Panc1 (cell line): ENCODE measurements around the gene EXT2.

GRCh38 chr11:43808088-43808373 lies 72.6 kb upstream of the ALKBH3 start:
- RRBS, 2 experiments, result no CpG with 5 or more reads among the region's 1 CpG

GRCh38 chr11:43919690-43920204 lies 22.7 kb upstream of the C11orf96 start:
- RRBS, 2 experiments, result no CpG with 5 or more reads among the region's 7 CpGs

- RRBS, 2 experiments, result no CpG with 5 or more reads among the region's 6 CpGs
Measured at GRCh38 chr11:43937212-43937733, 5.2 kb upstream of the C11orf96 start.

DNA sequence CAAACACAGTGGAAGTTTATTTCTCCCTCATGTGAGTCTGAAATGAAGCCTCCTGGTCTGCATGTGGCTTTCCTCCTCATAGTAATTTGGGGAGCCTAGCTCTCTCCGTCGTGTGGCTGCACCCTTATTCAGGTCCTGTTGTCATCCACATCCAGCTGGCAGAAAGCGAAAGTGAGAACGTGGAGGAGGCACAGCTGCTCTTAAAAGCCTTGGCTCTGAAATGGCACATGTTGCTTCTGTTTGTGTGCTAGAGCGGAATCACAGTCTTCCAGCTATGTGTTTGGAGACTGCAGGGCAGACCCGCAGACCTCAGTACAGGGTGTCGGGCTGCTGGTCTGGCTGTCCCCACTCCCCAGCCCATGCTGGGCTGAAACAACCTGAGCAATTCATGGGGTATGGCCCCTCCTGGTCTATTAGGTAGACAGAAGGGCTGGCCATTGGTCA lies 50.4 kb downstream of the C11orf96 start:
- RRBS, 2 experiments, result no CpG with 5 or more reads among the region's 7 CpGs

DNA sequence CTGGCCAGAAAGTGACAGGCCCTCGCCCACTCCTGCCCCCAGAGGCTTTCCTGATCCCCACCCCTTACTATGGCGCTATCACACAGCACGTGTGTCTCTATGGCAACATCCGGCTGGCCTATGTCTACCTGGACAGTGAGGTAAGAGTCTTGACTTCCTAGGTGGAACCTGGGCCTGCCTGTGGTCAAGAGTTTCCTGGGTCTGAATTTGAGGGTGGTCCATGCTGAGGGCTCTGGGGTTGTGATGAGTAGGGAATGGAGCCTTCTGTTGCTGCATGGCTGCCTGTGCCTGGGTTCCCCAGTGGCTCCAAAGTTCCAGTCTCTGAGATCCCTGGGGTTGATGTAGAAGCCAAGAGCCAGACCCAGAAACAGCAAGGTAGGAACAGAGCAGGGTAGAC lies 11.2 kb downstream of the ACCS start:
- RRBS, 2 experiments, result no CpG with 5 or more reads among the region's 4 CpGs

DNA sequence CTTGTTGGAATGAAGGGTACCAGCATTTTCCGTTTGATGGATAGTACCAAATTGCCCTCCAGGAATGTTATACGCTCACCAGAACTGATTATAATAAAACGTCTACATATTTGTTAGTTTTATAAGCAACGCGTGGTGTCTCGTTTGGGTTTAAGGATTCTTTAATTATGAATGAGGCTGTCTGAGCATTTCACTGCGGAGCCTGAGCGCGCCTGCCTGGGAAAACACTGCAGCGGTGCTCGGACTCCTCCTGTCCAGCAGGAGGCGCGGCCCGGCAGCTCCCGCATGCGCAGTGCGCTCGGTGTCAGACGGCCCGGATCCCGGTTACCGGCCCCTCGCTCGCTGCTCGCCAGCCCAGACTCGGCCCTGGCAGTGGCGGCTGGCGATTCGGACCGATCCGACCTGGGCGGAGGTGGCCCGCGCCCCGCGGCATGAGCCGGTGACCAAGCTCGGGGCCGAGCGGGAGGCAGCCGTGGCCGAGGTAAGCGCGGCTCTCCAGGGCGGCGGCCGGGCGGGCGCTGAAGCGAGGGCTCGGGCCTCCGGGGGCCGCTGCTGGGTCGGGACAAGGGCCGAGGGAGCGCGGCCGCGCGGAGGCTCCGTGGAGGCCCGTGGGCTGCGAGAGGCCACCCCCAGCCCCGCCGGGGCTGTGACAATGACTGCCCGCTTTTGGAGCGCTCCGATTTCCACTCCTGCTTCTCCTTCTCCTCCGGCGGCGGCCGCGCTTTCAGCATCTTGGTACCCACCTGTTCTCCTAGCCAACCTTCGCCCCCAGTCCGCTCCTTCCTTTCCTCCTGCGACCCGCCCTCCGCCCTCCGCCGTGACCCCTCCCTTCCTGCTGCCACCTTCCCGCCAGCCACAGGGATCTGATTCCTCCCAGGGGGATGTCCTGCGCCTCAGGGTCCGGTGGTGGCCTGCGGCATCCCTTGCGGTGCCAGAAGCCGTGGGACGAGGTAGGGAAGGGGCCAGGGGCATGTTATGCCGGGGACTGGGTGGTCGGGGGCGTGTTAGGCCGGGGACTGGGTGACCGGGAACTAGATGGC lies at the start of gene EXT2:
EXT2 (plus strand) TSS at position 307 of the 1,040 bp plus-strand sequence.
- RRBS, 2 experiments, result 1 to 5% methylated on average over 35 to 45 of the region's 92 CpGs

DNA sequence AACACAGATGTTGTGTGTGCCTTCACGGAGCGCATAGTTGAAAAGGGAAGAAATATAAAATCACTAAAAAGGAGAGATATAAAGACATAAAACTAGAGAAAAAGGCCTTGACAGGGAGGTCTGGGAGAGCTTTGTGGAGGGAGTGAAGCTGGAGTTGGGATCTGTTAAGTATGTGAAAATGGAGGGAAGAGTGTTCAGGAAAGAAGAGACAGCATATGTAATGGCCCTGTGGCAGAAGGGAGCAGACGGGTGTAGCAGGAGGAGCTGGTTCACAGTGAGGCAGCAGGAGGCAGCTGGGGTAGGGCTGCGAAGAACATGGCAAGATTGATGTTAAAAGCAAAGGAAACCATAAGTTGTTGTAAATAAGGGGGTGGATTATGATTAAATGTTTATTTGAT lies 42.2 kb upstream of the ALX4 start:
- RRBS, 2 experiments, result no CpG with 5 or more reads among the region's 4 CpGs

DNA sequence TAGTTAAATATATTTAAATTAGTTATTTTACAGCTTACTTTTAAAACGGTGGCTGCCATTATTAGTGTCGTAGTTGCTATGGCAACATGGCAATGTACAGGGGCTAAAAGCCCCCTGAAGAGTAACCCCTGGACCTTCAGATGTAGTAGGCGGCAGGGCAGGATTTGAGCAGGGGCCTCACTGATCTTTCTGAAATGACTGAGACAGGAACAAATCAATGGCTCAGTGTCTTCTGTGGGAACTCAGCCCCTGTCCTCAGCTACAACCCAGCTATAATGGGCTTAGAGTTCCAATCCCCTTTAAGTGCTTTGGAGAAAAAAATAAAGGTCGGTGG lies 6.3 kb upstream of the CD82 start:
- RRBS, 2 experiments, result no CpG with 5 or more reads among the region's 4 CpGs

DNA sequence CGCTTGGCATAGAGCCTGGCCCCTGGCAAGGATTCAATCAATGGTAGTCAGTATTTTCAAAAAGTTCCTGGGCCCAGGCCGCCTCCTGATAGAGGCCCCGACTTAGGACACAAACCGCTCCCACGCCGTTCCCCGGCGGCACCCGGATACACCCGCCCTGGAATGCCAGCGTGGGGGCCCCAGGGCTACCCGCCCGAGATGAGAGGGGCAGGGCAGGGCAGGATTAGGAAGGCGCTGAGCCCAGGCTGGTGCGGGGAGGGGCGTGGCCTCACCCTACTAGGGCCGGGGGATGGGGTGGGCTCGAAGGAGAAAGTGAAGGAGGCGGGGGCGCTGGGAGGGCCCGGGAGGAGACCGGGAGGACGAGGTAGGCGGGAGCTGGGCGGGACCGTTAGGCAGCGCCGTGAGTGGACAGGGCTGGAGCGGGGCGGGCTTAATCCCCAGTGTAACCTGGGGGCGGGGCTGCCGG lies 475 bp upstream of the CD82 start:
- RRBS, 2 experiments, result 3 to 7% methylated on average over 6 to 12 of the region's 32 CpGs

GRCh38 chr11:44572711-44573459 lies 7.4 kb downstream of the CD82 start:
- RRBS, 2 experiments, result no CpG with 5 or more reads among the region's 18 CpGs

DNA sequence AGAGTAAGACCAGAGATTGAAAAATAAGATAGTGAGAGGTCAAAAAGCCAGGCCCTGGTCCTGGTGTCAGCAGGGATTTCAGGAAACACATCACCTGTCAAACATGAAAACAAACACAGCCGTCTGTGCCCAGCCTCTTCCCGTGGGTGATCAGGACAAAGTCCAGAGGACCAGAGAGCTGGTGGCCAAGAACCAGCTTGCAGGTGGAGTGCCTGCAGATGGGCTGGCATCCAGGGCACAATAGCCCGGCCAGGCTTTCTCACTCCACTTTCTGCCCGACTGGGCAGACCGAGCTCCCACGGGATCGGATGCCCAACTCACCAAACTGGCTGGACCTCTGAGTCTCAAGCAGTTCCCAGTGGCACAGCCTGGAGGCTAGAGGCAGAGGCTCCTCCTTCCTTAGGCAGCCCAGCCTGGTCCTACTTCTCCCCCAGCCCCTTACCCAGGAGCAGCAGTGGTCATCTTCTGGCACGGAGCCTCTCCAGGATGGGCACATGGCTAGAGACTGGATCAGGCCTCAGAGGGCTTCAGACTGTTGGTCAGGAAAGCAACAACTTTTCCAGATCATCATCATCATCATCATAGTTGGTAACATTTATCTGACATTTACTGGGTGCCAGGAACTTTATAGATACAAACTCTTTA lies 19.4 kb downstream of the CD82 start:
- RRBS, 2 experiments, result no CpG with 5 or more reads among the region's 8 CpGs

GRCh38 chr11:44609050-44609959 lies 43.8 kb downstream of the CD82 start:
- RRBS, 2 experiments, result no CpG with 5 or more reads among the region's 13 CpGs

GRCh38 chr11:44611563-44612242 lies 46.2 kb downstream of the CD82 start:
- RRBS, 2 experiments, result no CpG with 5 or more reads among the region's 7 CpGs

GRCh38 chr11:44627694-44628525 lies 62.4 kb downstream of the CD82 start:
- RRBS, 2 experiments, result no CpG with 5 or more reads among the region's 8 CpGs

DNA sequence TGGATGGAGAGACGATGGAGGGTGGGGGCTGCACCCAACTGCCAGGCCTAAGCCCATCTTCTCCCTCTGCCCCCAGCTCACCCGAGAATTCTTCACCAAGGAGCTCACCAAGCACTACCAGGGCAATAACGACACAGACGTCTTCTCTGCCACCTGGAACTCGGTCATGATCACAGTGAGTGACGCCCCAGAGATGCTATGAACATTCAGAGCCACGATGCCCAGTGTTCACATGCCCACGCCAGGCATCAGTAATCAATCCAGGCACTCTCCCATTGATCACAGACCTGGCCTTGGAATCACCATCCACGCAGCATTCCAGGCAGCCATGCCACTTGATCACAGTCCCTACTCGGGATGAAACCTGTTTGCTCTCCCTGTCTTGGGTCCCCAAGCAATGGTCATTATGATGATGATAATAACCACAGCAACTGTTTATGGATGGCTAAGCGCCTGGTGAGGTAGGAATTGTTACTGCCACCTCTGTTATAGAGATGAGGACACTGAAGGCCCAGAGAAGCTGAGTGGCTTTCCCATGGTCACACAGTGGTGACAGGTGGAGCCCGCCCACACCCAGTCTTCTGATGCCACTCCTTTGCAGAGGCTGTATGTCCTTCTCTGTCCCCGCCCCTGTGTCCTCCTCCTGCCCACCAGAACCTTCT lies 31.4 kb downstream of the TP53I11 start:
- RRBS, 2 experiments, result no CpG with 5 or more reads among the region's 13 CpGs

DNA sequence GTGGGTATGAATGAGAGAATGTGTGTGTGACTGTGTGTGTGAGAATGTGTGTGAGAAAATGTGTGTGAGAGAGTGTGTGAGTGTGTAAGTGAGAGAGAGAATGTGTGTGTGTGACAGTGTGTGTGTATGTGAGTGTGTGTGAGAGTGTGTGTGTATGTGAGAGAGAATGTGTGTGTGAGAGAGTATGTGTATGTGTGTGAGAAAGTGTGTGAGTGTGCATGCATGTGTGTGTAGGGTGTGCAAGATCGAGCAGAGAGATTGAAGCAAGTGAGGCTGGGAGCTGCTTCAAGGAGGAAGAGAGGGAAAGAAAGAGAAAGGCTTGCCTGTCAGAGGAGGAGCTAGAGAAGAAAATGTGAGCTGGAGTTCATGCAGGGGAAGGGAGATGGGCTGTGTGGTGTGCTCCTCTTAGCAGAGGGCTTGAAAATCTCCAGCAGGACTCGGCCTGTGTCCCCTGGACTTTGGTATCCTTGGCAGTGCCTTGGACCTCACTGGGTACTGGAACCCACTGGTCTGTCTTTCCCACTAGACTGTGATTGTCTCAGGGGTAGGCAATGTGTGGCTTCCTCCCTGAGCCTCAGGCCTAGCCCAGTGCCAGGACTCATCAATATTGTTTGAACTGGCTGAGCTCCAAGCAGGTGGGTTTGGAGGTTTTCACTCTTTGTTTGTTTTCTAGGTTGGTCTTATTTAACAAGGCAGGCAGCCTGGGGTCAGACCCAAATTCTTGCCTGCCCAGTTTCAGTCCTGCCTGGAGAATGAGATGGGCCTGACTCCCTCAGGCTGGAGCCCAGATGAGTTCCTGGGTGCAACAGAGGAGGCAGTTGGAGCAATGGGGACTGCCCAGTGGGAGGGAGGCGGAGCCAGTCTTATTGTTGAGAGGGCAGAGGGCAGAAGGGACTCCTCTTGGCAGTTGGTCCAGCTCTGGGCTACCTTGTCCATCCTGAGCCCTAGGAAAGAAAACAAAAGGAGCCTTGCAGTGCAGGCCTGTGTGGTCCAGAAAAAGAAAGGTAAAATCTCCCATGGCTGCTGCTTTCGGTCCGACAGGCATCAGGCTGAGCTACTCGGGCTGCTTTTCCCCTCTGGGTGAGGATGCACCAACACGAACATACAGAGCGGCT lies 28.1 kb upstream of the TP53I11 start:
- RRBS, 2 experiments, result no CpG with 5 or more reads among the region's 8 CpGs

GRCh38 chr11:45045842-45046352 lies 95.2 kb upstream of the TP53I11 start:
- RRBS, 2 experiments, result no CpG with 5 or more reads among the region's 9 CpGs

DNA sequence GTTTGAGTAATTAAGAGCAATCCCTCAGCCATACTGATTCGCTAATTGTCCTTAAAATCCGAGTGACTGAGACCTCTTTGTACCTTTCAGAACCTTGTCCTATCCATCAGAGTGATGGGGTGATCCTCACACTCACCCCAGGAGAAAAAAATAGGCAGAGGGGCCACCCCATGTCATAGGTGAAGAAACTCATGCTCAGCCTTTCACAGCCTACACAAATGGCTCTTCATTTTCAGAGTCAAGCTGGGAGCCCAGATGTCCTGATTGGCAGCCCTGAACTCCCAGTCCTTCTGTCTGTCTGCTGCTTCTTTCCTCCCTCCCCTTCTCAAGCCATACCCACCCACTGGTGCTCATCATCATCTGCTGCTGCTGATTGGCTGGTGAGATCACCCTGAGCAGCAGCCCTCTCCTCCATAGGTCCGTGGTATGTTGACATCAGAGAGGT lies 46.2 kb upstream of the PRDM11 start:
- RRBS, 2 experiments, result no CpG with 5 or more reads among the region's 3 CpGs

- RRBS, 2 experiments, result no CpG with 5 or more reads among the region's 16 CpGs
Measured at GRCh38 chr11:45233789-45234188, 52.4 kb downstream of the SYT13 start.

DNA sequence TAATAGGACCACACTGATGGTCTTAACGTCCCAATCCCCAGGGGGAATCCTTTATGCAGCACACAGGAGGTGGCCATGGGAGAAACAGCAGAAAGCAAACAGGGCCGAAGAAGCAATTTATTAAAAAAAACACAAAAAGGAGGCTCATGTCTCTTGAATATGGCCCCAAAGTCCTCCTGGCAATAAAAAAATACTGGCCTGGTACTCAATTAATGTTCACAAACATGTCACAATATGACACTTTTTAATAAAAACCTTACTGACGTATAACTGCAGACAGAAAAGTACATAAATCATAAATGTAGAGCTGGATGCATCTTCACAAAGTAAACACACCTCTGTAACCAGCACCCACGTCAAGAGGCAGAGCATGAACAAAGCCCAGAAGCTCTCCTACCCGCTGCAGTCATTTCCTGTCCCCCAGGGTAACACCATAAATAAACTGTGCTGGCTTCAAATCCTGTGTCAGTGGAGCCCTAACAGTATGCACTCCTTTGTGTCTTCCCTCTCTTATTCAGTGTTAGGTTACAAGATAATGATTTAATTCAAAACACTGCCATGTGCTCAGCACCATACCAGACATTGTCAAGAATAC lies 5.8 kb downstream of the SYT13 start:
- RRBS, 2 experiments, result no CpG with 5 or more reads among the region's 5 CpGs